Mesenchymal stem cell of the bone marrow (primary cell): ENCODE data around the gene CACNA1B.

DNA sequence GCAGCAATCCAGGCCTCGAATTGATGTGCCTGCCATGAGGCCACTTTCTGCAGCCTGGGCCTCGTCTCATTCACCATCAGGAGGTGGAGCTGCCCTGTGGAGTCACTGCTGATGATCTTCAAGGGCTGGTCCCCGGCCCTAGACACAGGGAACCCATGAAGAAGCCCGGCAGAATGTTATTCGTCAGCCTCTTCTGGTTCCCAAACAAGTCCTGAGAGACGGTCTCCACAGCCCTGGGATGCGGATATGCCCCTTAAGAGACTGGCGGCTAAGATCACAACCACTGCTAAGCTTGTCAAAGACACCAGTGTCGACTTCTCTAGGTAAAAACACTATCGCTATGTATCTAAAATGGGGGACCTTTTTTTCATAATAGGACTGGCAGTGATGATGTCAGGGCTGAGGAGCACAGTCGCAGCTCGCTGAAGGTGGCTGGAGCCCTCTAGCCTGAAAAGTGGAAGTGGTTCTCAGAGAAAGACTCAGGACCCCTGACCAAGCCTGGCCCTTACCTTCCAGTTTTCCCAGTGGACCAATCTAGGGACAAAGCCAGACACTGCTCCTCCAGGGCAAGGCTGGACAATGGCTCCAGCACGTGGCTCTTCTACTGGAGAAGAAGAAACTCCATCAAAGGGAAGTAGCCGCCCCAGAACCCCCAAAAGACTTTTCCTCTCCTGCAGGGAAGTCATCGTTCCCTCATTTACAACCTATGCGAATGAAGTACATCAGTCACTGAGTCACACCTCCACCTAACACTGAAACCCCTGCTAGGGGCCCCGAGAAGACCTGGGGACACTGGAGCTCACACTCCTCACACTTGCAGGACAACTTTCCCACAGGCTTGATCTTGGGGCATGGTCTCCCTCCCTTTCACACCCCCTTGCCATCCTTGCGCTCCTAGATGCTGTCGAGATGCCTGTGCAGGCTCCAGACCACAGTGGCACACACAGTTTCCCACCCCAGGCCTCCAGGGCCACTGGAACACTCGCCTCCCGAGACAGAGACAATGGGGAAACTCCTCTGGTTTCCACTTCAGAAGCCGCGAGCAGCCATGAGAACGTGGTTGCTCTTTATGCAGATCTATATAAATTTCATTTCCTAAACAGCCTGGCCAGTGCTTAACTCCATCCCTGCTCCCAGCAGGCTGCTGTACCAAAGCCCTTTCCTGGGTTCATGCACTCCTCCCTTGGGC, 4.1 kb downstream of the DPH7 start:
- CAGE, long polyA plus RNA, result no peak

GRCh38 chr9:137682260-137683052, 63.7 kb downstream of the EHMT1 start:
- CAGE, long polyA plus RNA, result no peak

DNA sequence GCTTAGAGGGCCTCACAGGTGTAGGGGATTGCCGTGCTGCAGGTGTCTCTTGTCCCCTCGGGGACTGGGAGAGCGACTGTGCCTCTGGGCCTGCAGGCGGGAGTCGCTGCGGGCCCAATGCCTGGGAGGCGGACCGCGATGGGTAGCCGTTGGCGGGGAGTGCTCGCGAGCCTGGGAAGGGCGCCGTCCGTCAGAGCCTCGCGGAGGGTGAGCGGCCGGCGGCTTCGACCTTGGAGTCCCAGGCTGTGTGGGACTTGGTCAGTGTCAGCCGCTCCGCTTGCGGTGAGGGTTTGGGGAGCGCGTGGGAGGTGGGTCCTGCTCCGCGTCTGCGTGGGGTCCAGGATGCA, 89.0 kb upstream of the CACNA1B start:
- CAGE, long polyA plus RNA, result no peak

- CAGE, long polyA plus RNA, result no peak
Observed at GRCh38 chr9:137877523-137877895, at the start of gene CACNA1B. Gene CACNA1B (plus strand): TSS chr9:137877782.